Right cardiac atrium (tissue), 1 donor: ENCODE measurements around a stretch of chr22.

- PRO-cap, result no peak
Measured at GRCh38 chr22:32618041-32618738, 143.6 kb downstream of the FBXO7 start.

GRCh38 chr22:32623889-32624304 lies 149.3 kb downstream of the FBXO7 start:
- PRO-cap, result no peak

DNA sequence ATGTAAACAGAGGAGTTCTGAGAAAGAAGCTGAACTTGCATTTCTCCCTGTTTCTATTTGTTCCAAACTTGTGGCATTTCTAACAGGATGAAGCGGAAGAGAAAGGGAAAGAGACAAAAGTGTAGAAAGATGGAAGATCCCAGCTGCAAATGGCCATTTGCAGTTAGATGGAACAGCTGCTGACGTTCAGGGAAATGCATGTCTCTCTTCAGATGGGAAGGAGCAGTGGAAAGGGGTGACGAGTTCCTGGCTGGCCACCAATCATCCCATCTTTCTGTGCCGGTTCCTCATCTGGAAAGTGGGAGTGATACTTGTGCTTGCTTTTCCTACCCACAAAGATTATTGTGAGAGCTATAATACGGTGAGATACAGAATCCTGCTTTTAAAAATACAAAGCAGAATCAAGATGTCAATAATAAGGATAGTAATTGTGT lies 1.3 kb upstream of the TIMP3 start:
- PRO-cap, result no peak

GRCh38 chr22:32808118-32808564 lies 6.6 kb downstream of the TIMP3 start:
- PRO-cap, result no peak

GRCh38 chr22:32810169-32810767 lies 8.8 kb downstream of the TIMP3 start:
- PRO-cap, result no peak

GRCh38 chr22:32829950-32830149 lies 28.3 kb downstream of the TIMP3 start:
- PRO-cap, result no peak

DNA sequence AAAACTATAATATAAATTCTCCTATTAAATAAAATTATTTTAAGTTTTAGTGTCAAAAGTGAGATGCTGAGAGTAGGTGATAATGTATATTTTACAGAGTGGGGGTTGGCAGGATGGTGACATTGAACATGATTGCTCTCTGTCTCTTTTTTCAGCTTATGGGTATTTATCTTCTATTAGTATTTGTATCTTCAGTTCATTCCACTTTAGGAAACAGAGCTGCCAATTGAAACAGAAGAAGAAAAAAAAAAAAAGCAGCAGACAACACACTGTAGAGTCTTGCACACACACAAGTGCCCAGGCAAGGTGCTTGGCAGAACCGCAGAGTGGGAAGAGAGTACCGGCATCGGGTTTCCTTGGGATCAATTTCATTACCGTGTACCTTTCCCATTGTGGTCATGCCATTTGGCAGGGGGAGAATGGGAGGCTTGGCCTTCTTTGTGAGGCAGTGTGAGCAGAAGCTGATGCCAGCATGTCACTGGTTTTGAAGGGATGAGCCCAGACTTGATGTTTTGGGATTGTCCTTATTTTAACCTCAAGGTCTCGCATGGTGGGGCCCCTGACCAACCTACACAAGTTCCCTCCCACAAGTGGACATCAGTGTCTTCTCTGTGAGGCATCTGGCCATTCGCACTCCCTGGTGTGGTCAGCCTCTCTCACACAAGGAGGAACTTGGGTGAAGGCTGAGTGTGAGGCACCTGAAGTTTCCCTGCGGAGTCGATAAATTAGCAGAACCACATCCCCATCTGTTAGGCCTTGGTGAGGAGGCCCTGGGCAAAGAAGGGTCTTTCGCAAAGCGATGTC lies 59.6 kb downstream of the TIMP3 start:
- PRO-cap, result no peak

- PRO-cap, result no peak
Measured at GRCh38 chr22:33299395-33299970, 241.3 kb upstream of the SYN3 start.

GRCh38 chr22:33546138-33546684 lies 374.1 kb downstream of the LARGE1 start:
- PRO-cap, result no peak

- PRO-cap, result no peak
Measured at GRCh38 chr22:33563117-33563780, 357.0 kb downstream of the LARGE1 start.

DNA sequence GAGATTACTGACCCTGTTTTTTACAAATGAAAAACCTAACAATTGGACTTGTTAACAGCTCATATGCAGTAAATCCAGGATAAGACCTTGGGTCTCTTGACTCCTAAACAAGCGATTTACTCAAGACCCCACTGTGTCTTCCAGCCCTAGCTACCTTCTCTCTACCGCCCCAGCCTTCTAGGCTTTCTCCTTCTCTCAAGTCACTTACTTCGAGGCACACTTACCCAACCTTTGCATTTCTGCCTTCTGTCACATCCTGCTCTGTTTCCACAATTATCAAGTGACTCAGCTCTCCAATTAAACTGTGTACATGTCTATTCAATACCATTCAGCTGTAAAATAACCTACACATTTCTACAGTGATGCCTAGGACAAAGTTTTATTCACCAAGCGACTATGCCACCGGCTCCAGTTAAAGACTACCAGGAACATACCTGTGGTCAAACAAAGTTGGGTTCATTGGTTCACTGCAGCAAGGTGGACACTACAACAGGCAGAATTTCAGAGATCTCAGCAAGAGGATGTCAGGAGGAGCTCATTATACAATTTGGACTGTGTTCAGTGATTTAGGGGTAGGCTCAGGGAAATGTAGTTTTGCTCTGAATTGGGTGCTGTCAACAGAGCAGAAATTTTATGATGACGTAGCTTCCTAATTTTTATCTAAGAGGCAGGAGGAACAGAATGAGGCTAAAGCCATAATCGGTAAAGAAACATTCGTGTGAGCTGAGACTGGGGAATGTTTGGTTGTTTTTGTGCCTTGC lies 68.9 kb downstream of the LARGE1 start:
- PRO-cap, result no peak

GRCh38 chr22:33962502-33962846 lies 42.2 kb upstream of the LARGE1 start:
- PRO-cap, result no peak

DNA sequence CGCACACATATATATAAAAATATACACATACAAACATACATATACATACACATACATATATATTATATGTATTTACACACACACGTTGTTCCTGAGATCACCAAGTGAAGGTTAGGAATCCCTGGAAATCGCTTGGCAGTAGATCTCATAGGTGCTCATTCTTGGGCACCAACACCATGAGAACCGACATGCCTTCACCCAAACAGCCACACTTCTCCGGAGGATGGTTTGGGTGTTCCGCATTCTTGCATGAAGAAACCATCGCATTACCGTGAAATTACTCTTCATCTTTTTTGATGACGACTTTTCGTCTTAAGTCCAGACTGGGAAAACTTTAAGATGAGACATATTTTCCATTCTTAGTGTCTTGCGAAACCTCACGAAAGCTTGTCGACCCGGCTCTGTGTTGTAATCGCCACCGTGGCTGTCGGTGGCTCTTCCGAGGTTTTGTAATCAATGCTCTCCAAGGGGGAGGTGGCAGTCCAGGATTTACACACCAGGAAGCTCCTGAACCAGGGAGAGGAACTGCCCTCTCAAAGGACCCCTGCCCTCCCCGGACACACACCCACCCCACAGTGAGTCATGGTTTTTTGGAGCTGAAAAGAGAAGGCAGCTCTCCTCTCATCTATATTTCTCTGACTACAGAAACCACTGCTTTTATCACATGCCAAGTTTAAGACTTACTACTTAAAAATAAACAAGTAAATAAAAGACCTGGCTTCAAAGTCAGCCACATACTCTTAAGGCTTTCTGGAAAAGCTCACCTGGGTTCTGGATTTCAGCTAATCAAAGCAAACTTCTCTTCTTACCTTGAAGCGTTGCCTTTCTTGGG lies 1.8 kb downstream of the TOM1 start:
- PRO-cap, result no peak

- PRO-cap, result no peak
Measured at GRCh38 chr22:35349452-35350466, 31.1 kb upstream of the HMOX1 start.

DNA sequence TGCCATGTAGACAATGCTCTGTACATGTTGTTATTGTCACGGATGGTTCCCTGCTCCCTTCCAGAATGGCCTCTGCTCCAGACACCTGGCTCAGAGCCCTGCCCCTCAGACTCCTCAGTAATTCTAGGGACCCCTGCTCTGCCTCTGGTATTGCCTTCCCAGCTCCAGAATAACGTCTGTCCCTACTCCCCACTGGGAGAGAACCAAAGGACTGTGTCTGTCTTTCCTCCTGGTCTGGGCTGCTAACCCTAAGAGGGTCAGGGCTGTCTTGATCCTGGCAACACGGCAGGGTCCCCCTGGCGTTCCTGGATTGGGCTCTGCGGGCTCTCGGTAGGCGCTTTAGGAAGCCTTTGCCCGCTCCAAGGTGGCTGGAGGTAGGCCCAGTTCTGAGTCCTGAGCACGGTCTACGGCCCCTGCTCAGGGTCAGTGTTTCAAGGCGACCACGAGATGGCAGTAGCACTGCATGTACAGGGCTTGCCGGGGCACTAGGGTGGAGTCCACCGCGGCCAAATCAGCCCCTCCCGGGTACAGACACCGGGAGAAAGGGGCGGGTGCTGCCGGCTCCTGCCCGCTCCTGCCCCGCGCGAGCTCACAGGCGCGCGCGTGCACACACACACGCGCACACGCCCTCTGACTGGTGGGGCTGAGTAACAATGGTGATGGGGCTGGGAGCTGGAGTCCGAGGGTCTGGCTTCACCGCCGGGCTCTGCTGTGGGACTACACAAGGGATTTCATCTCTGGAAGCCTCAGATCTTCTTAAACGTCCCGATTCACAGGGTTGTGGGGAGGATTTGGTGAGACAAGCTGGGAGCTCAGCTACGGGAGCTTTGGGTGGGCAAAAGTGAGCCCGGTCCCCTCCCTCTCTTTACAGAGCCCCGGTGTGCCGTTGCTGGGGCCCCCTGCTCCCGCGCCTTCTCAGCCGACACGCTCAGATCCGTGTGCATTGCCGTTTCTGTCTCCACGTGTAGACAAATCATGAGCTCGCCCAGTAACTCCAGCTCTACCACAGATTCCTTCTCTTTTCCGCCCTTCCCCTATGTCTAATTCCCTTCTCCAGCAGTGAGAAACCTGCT lies 30.1 kb upstream of the HMOX1 start:
- PRO-cap, result no peak

DNA sequence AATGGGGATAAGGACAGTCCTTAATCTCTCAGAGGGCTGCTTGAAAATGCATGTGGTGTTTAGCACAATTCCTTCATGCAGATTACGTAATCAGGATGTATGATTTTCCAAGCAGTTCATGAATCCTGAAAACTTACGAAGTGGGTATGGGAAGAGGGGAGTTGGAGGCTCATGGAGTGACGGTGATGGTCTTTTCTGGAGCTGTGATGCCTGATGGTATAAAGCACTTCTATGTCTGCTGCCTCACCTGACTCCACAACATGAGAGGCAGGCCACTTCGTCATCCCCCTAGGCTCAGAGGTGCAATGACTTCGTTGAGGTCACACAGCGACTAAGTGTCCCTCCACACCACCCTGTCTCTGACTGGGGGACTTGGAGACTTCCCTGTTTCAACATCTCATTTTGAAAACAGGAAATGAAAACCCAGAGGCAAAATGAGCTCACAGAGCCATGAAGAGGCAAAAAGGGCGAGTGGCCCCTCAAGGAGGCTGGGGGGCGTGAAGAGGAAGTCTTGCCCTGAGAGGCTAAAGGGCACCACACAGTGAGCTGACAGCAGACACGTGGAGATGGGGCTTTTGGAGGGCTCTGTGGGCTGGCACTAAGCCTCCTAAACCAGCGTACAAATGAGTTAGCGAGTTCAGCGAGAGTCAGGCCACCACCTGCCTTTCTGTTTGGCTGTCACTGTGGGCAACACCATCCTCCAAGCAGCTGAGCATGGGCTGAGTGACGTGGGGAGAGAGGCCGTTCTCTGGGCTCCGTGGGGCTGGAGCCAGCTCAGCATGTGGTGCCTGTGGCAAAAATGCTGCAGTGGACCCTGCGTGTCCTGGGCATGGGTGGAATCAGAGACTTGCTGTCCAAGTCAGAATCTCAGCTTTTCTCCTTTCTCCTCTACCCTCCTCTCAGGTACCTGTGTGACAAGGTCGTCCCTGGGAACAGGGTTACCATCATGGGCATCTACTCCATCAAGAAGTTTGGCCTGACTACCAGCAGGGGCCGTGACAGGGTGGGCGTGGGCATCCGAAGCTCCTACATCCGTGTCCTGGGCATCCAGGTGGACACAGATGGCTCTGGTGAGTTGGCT lies 10.2 kb downstream of the MCM5 start:
- PRO-cap, result no peak

- PRO-cap, result no peak
Measured at GRCh38 chr22:35424592-35425133, 24.7 kb downstream of the MCM5 start.

- PRO-cap, result no peak
Measured at GRCh38 chr22:35447921-35448503, 48.1 kb downstream of the MCM5 start.

DNA sequence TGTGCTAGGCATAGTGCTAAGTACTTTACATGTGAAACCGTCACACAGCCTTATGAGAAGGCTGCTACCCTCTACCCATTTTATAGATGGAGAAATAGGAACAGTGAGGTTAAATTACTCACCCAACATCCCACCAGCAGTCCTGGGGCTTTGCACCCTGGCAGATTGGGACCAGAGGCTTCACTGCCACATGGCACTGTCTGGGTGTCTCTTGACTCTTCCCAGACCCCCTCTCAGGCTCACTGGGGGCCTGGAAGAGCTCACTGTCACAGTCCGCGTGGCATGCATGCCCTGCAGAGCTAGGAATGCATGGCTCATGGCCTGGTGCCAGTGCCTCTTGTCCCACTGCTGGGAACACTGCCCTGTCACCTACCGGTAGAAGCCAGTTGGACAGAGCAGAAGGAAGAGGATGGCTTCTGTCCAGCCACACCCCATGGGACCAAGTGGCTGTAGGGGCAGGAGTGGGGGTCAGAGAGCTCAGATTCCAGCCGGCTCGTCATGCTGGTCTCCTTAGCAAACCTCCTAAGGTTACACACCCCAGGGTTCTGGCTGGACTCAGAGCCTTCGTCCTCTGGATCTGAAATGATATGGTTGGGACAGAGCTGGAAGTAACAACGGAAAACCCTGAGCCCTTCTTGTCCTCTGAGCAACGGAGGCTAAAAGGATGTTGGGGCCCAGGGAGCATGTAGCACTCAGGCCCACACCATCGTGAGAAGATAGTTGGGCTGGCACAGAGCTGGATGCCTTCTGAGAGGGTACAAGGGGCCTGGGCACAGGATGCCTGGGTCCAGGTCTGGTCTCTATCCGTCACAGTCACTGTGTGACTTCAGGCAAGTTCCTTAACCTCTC lies 29.6 kb downstream of the MB start:
- PRO-cap, result no peak

GRCh38 chr22:35629635-35630302 lies 12.6 kb upstream of the MB start:
- PRO-cap, result no peak